ENCODE results near the genes NAGS and LSM12.

DNA sequence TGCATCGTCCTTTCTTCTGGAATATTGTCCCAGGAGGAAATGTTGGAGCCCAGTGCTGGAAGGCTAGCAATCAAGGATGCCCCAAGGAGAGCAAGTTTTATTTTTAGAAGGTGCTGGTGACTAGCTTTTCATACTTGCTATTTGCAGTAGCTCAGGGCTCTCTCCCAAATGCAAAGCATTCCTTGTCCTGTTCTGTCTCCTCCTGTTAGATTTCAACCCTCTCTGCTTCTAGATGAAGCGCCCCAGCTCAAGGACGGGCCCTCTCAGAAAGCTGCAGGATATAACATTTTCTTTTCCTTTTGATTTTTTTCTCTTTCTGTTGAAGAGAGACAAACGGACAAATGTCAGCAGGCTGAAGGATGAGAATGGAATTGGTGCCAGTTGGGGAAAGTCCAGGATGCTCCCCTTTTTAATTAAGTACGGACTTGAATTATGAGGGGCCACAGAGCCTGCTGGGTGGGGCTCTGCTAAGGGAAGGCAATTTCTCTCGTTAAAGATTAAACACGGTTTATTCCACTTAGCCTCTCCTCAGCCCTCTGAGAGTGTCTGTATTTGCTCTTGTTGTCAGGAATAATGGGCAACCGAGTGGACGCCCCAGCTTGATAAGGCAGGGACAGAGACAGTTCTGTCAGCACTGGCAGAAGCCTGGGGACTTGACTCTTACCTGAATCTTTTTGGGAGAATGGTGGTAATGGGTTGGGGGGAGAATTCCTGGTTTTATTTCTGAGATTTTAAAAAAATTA is 6.2 kb upstream of the ETV4 start:
- RRBS, result no CpG with 5 or more reads among the region's 9 CpGs

DNA sequence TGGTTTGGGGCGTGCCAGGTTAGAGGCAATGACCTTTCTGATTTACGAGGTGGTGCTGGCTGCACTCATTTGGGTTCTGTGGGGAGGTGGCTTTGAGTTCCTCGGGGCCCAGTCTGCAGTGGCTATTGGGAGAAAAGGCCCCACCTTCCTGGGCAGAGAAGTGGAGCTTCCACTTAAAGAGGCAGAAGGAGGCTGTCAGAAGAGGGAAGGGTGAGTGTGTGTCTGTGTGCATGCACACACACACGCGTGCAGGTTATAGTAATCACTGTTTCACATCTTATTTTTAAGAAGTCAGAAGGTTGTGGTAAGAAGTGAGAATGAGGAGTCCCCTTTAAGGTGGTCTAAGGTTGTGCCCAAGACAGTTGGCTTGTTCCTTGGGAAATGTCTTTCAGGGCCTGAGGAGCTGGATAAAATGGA is 10.3 kb upstream of the ETV4 start:
- RRBS, result no CpG with 5 or more reads among the region's 5 CpGs

- RRBS, result no CpG with 5 or more reads among the region's 6 CpGs
These were observed 35.4 kb upstream of the ETV4 start for GRCh38 chr17:43581460-43582025.

- RRBS, result no CpG with 5 or more reads among the region's 18 CpGs
These were observed 517 bp downstream of the MEOX1 start for GRCh38 chr17:43661153-43661656.

DNA sequence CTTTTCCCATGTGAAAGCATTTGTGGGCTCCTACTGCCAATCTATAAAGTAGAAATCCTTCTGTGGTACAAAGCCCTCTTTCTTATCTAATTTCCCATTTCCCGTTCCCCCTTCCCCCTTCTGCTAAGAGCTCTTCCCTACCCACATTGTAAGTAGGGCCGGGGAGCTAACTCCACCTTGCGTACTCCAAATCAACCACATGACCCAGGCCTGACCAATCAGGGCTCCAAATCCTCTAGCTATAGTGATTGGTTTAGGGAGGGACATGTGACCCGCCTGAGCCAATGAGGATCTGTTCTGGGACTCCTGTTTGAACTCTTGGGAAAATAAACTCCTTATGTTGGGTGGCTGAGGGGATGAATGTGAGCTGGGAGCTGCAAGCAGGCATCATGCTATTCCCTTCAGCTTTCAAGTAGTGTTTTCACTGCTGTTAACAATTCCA is 40.9 kb upstream of the MEOX1 start:
- RRBS, result no CpG with 5 or more reads among the region's 4 CpGs

DNA sequence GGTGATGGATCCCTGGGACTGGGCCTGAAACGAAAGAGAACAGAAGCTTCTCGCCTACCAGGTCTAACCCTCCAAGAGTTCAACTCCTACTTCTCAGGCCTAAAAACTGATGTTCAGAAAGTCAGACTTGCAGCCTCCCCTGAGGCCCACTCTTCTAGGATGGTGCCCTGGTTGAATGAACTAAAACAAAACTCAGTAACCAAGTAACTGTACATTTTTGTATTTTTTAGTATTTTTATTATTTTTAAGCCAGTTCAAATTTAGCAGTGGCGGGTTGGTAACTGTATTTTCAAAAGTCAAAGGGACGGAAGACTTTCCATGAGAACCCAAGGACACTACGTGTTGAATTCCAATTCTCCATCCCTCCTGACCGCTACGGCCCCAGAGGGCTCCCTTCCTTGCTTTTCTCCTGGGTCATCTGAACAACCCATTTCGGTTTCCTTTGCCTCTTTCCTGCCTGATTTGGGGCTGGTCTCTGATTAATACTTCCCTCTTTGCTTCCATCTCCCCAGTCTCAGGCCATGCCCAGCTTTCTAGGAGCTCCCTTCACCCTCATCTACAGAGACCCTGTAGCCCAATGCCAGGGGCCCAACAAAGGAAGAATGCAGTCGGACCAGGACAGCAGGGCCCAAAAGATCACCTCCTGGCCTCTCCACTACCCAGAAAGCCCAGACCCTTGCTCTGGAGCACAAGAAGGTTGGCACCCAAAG is 8.8 kb downstream of the MPP3 start:
- RRBS, result no CpG with 5 or more reads among the region's 9 CpGs

- RRBS, result no CpG with 5 or more reads among the region's 13 CpGs
These were observed 691 bp upstream of the CD300LG start for GRCh38 chr17:43846241-43846729.

- RRBS, result 49% methylated on average over 3 of the region's 7 CpGs
These were observed 13.3 kb upstream of the MPP2 start for GRCh38 chr17:43920703-43921051.

- RRBS, result 87% methylated on average over 10 of the region's 32 CpGs
These were observed at the start of gene NAGS for GRCh38 chr17:44004218-44004791. Gene NAGS (plus strand): TSS chr17:44004622.

DNA sequence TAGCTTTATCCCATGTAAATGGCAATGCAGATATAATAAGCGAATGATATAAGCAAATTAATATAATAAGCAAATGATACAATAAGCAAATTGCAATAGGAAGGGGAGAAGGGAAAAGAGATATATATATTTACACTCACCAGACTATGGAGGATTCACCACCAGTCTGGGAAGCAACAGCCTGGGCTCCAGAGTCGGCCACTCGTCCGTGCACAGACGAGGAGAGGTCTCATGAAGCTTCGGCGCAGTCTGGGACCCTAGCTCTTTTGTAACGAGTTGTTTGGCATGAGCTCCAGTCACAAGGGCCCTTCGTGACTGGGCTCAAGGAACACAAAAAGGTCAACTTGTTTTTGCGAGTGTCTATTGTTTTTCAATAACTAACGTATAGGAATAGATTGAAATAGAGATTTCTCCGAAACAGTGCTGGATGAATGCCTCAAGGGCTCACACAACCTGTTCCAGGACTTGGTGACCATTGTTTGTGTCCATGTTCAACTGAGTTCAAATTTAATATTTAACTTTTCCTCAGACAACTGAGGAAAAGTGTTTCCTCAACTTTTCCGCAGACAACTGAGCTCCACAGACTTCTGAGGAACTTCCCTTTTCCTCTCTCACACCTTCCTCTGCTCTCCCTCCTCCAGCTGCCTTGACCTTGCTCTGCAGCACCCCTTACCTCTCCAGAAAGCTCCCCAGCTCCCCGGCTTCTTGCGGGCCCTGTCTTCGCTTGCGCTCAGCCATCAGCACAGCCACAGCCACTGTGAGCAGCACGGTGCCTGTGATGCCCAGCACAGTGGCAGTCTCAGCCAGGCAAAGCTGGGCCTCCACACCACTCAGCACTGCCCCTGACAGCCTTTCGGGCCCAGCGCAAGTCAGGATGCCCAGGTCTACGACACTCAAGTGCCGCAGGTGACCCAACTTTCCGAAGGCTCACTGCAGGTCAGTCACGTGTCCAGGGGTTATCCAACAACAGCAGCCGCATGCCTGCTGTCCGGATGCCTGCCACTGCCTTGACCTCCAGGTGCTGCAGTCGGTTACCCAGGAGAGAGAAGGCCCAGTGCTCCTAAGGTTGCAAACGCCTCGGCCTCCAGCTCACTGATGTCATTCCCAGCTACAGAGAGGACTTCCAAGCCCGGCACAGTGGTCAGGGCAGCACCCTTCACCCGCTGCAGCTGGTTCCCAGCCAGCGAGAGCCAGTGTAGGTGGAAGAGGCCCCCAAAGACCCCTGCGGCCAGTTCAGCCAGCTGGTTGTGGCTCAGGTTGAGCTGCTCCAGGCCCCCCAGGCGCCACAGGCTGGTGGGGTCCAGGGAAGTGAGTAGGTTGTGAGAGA is 8.6 kb upstream of the TMEM101 start:
- RRBS, result no CpG with 5 or more reads among the region's 34 CpGs

- RRBS, result 1% methylated on average over 34 of the region's 74 CpGs
These were observed at the start of gene LSM12 for GRCh38 chr17:44065908-44067056. Gene LSM12 (minus strand): TSS chr17:44066671.

- RRBS, result 10% methylated on average over 23 of the region's 71 CpGs
These were observed 9.1 kb downstream of the UBTF start for GRCh38 chr17:44210039-44211074.

GRCh38 chr17:44220286-44220547 is 742 bp upstream of the UBTF start:
- RRBS, result 2% methylated on average over 3 of the region's 25 CpGs

DNA sequence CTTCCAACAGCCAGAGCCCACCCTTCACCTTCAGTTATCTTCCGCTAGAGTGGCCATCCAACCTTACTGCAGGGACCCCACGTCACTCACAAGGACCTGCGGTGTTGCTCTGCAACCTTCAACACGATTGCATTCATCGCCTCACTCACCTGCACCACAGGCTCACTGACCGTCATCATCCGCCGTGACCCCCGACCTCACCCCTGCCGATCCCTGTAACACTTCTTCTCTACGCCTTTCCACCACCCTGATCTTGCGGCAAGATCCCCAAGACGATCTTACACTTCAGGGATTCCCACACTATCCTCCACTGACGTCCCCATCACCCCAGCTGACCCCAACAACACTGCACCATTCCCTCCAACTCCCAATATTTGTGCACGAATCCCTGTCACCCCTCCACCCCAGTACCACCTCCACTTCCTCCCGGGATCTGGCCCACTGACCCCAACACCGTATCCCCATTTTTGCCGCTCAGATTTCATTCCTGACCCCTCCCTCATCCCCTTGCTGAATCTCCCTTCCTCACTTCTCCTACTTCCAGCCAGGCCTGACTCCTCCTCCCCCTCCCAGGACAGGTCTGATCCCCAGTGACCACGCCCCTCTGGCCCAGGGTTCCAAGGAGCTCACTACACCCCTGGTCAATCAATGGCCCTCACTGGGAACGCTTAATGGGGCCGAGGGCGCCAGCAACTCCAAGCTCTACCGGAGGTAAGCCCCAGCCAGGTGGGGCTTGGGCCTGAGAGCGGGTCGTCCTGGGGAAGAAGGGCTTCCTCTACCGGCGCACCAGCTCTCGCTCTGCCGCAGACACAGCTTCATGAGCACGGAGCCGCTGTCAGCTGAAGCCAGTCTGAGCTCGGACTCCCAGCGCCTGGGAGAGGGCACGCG is 7.7 kb downstream of the RUNDC3A start:
- RRBS, result 69% methylated on average over 4 of the region's 35 CpGs

- RRBS, result no CpG with 5 or more reads among the region's 1 CpG
These were observed 3.0 kb downstream of the GRN start for GRCh38 chr17:44348004-44348510.

DNA sequence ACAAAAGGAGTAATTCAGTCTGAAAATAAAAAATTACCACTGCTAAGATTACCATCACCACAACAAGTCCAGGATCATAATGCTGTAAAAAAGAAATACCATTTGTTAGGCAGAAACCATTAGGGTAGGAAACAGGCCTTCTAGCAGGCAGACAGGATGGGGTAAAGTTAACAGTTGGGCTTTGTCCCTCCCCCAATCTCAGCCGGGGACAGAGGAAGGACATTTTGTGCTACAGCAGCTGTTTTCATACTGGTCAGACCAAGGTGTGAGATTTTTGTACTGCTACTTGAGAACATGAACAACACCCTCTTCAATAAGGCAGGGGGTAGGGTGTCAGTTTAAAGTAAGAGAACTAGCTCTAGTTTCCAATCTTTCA is 49.2 kb upstream of the ITGA2B start:
- RRBS, result no CpG with 5 or more reads among the region's 1 CpG

DNA sequence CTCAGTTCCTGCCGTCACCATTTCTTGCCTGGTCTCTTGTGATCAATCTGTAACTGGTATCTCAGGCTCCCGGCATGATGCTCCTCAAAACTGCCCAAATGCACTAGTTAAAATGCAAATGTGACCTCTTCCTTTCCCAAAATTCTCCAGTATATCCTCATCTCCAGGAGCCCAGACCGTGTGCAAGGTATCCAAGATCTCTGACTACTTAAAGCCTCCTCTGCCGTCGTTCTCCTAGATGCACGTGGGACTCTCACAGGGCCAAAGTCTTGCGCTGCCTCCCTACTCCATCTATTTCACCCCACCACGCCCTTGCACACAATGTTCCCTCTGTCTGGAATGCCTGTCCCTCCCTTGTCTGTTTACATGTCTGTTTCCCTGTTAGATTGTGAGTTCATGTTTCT is 5.1 kb upstream of the FZD2 start:
- RRBS, result no CpG with 5 or more reads among the region's 8 CpGs

GRCh38 chr17:44688724-44689229 is 799 bp downstream of the CCDC43 start:
- RRBS, result no CpG with 5 or more reads among the region's 6 CpGs

- RRBS, result no CpG with 5 or more reads among the region's 7 CpGs
These were observed 1.2 kb downstream of the HIGD1B start for GRCh38 chr17:44848853-44849275.

Data from CMK (cell line).